Ascending aorta (tissue), 1 donor: Measurements from ENCODE around the gene FAM200B.

GRCh38 chr4:15322404-15322865 lies 105.4 kb upstream of the C1QTNF7 start:
- PRO-cap, result no peak

DNA sequence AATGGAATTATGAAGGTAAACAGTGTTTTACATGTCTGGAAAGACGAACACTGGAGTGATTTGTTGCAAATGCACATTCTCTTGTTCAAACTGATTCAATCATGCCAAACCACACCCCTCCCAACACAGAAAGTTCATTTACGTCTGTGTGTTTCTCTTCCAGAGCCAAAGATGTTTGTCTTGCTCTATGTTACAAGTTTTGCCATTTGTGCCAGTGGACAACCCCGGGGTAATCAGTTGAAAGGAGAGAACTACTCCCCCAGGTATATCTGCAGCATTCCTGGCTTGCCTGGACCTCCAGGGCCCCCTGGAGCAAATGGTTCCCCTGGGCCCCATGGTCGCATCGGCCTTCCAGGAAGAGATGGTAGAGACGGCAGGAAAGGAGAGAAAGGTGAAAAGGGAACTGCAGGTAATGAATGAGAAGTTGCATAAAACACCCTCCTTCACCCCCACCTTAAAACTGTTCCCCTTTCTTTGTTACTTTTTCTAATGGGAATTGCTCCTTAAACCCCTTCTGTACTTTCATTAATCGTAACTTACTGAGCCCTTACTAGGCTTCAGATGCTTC lies 7.8 kb downstream of the C1QTNF7 start:
- PRO-cap, result no peak

- PRO-cap, result unidirectional peak, minus-strand start at chr4:15653826
Measured at GRCh38 chr4:15653313-15653898, 1.8 kb downstream of the FBXL5 start.

DNA sequence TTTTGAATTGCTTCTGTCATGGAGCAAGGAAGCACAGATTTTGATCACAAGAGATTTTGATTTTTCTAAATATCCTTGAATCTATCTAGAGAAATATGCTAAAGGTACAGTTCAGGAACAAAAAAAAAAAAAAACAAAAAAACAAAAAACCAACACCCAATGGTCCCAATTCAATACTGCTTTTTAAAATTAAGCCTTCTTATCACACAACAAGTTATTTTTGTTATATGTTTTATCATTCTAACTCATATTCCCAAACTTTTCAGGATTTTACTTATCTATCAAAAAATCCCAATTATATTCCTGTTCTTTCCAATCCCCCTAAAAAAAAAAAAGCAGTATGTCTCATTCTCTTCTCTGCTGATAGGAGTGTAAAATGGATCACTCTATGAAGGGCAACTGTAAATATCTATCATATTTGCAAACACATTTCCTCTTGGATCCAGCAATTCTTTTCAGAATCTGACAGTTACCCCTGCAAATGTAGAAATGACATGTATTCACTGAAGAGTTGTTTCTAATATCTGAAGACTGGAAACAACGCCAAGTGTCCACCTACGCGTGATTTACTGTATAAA lies 2.1 kb upstream of the FAM200B start:
- PRO-cap, result no peak

GRCh38 chr4:15680968-15681912 lies at the start of gene FAM200B:
Gene FAM200B, plus strand, starts transcription at chr4:15681827.
- PRO-cap, result bidirectional peak, plus-strand start at chr4:15681804, minus-strand start at chr4:15681566

DNA sequence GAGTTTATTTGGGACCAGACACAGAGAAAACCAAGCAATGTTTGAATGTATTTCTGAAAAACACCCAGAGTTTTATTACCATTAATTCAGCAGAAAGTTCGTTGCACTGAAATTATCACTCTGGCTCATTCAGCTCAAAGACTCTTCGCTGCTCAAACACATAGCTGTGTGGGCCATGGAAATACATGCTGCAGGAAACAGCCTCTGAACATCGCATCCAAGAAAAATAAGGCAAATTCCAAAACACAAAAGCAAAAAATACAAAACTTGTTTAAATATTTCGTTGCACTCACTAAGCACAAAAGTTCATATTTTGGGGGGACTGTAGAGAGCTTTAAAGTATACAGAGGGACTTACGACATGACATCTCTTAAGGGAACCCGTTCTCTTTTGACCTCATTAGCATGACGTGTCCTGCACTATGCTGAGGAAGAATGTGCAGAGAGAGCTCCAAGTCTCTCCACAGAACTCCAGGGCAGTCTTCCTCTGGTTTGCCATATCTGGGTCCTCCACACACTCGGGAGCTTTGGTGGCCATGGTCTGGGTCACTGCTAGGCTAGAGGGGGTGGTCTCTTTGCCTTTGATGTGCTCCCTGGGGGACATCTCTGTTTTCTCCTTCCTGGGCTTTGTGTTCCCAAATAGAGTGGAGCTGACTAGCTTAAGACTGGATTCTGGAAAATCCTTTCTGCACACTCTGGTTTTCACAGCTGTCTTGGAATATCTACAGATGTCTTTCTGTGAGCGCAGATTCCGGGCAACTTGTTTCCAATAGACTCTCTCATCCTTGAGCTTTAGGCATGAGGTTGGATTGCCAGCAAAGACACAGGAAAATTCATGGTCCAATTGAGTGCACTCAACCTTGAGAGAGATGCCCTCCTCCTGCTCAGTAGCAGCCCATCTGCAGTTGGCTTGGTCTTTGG lies 2.8 kb downstream of the FGFBP1 start:
- PRO-cap, result no peak

DNA sequence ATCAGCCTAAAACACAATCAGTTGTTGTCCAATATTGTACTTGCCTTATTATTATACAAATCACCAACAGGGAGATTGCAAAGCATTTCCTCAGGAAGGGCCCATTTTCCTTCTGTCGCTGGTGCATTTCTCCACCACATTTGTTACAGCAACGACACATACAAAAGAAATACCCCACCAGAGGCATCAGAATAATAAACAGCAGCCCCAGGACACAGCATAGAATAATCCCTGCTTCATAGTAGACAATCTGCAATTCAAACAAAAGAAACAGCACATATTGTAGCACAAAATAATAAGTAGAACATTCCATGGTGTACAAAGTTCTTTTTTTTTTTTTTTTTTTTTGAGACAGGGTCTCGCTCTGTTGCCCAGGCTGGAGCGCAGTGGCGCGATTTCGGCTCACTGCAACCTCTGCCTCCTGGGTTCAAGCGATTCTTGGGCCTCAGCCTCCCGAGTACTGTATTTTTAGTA lies 50.5 kb downstream of the PROM1 start:
- PRO-cap, result no peak

- PRO-cap, result no peak
Measured at GRCh38 chr4:16067426-16067954, 16.3 kb downstream of the PROM1 start.

DNA sequence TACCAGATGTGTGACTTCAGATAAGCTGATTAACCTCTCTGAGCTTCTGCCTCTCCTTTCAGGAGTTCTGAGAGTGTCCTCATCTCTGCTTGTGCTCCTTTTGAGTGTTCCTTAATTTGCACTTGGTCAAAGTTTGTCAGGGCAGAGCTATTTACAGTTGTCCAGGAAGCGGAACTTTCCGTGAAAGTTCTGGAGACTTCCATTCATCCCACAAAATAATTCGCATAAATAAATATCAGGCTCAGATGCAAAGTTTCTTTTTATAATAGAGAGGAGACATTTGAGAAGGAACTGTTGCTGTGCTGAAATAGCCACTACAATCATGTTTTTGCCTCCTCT lies 30.1 kb upstream of the PROM1 start:
- PRO-cap, result no peak

DNA sequence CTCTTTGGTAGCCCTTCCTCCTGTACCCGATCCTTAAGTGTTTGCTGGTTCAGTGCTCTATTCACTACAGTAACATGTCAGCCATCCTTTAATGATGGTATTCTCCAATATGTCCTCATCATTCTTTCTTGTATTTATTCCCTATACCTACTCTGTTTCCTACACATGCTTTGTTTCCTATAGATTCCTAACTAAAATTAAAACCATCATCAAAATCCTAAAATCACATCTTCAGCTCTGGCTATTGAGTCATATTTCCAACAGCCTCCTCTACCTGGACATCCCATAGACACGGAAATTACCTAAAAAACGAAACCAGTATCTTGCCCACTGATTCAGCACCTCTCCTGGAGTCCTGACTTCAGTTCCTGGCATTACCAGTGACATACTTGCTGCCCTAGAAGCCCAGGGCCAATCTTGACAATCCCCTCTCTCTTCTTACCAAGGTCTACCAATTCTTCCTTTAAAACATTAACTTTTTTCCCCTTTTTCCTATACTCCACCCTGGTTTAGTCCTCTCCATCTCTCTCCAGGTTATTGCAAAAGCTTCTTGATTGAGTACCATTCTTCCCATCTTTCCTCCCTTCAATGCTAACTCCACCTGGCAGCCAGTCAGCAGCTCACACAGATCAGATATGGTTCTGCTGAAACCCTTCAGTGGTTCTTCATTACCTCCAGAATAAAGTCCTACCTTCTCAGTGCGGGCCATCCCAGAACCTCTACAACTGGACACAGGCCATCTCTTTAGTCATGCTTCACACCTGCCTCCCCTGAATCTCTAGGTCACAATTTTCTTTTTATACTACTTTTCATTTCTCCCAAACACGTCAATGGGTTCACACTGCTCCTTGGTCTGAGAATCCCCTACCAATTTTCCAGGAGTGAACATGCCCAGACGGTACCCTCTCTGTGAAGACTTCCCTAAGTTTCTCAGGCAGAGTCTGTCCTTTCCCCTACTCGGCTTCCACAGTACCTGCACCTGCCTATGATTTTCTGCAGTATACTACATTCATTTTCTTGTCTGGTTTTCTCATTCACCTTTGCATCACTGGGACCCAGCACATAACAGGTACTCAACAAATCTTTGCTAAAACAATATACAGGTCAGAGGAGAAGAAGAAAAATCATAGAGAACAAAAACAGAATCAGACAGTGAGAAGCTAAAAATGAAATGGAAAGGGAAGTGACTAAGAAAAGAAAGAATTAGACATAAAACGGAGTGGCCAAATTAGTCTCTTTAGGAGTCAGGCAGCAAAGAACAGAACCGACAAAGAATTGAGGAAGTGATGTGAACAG lies 9.6 kb downstream of the TAPT1 start:
- PRO-cap, result no peak

GRCh38 chr4:16668495-16669568 lies 229.6 kb downstream of the LDB2 start:
- PRO-cap, result no peak

DNA sequence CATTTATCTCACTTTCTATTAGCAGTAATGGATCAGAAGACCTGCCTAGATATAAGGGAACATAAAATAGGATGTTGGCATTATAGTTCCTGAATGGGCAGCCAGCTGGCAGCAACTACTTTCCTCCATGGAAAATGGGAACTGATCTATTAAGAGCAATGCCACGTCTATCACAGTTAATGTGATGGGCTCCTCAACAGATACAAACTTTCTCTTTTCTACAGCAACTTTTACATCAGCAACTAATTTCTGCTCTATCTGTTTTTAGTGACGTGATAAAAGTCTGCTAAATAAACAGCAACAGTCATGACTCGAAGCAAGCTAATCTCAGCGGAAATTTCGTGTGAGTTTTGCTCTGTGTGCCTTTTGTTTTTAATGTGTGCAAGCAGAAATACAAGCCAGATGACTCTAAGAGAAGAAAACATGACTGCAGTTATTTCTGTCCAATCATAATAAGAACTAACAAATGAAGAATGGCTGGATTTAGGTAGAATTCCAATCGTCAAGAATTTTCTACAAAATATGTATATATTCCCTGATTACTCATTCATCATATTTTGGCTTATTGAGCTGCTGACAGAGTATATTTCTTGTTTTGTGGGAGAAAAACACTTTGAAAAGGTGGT lies 214.4 kb downstream of the LDB2 start:
- PRO-cap, result unidirectional peak, plus-strand start at position 401 of the sequence

- PRO-cap, result no peak
Measured at GRCh38 chr4:16742461-16742859, 156.0 kb downstream of the LDB2 start.

GRCh38 chr4:16883683-16884260 lies 14.7 kb downstream of the LDB2 start:
- PRO-cap, result no peak

- PRO-cap, result no peak
Measured at GRCh38 chr4:17482626-17483186, 29.2 kb downstream of the QDPR start.

DNA sequence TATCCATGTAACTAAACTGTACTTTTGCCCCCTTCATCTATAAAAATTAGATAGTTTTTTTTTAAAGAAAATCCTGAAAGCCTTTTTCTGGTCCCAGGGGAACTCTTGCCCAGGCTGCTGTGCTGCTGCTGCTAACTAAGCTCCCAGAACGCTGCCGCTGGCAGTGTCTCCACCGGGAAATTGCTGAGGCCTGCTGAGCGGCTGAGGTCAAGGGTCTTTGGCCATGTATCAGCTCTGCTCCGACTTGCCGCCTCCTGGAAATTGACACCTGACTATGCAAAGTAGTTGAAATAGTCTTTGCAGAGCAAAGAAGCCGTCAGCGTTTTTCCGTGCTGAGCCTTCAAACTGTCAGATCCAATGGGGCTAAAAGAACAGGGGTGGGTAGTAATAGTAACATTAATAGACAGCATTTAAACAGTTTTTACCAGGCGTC lies 851 bp downstream of the QDPR start:
- PRO-cap, result no peak

DNA sequence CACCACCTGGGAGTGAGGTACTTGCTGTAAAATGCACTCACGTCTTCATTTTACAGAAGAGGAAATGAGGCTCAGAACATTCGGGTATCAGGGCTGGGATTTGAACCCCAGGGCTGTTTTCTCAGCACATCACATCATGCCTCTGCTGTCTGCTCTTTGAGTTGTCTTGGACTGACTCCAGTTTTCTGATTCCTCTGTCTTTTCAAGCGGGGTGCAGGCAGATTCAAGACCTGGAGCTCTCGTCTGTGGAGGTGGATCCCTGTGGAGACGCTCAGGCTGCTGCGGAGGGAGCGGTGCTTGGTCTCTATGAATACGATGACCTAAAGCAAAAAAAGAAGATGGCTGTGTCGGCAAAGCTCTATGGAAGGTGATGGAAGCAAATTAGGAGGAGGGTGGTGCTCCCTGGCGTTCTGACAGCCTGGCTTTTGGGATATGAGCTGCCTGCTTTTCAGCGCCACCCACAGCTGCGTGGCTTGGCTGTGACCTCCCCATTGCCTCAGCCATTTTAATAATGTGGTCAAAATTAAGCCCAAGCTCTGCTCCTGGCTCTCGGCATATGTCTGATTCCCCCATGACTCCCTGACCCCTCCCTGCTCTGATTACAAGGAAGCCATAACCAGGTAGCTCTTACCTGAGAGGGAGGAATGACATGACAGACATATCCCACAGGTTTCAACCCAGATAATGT lies 6.4 kb downstream of the LAP3 start:
- PRO-cap, result no peak

GRCh38 chr4:17583964-17584573 lies 7.1 kb downstream of the LAP3 start:
- PRO-cap, result no peak

DNA sequence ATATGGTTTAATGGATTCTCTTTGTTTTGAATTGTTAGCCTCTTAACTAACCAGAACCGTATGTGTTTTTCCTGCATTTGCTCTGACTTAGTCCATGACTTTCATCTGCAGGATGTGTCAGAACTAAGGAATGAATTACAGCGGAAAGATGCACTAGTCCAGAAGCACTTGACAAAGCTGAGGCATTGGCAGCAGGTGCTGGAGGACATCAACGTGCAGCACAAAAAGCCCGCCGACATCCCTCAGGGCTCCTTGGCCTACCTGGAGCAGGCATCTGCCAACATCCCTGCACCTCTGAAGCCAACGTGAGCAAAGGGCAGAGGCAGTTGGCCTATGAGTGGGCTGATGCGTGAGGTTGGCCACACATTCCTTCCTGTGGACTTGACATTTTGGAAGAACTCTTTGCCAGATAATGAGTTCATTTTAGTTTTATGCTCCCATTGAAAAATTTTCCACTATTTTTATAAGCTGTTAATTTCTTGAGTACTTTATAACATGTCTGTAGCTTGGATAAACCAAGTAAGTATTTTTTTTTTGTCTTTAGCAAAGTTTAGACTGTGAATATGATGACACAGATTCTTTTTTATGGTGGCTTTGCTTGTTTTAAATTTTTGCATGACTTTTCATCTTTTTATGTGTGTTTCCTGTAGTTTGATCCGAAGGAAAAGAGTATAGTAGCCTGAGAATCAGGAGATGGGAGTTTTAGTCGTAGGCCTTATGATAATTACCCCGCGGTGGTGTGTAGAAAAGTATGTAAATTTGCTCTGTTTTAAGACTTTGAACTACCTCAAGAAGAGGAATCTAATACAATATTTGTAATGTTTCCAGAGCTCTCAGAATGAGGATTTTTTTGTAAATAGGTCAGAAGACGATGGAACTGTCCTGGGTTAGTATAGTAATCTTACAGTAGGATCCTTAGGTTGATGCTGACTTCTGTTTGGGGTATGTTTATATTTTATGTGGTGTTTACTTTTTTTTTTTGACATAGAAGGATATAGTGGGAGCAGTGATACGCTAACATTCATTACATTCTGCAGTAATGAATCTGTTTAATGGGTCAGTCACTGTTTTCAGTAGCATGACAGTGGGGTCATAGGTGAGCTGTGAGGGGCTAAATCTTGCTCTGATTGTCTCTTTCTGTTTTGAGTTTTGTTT lies 9.4 kb downstream of the MED28 start:
- PRO-cap, result no peak

DNA sequence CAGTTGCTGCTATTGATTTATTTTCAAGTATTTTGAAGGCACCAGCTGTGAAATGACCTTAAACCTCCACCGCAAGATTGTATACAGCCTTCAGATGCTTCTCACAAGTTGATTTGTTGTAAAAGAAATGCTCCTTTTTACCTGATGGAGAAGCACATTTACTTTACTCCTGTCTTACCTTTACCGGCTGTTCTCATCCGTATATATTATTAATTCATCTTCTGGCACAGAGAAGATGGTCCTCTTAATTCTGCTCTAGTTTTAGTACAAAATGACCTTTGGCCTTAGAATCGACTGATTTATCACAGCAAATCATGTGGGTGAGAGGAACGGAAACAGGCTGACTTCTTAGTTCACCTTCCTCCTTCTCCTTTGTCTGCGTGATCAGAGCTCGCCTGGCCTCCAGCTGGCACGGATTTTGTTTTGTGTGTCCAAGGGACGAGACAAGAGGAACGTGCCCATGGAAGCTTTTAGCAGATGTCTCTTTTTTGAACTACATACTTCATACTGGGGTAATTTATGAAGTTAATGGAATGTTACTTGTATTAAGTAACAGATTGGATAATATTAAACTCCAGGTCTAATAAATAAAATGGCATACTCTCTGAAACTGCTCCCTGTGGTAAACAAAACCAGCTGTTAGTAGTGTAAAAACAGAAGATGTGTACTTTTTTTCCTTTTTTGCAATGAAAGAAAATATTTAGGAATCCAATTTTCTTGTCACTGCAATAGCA lies 82.3 kb upstream of the PACRGL start:
- PRO-cap, result no peak